Bronchial lymph node (tissue), 1 donor: ENCODE data around the genes SMTNL2, ARRB2 and RNF167.

GRCh38 chr17:4342066-4342538 is 24.4 kb downstream of the UBE2G1 start:
- PRO-cap: no peak

DNA sequence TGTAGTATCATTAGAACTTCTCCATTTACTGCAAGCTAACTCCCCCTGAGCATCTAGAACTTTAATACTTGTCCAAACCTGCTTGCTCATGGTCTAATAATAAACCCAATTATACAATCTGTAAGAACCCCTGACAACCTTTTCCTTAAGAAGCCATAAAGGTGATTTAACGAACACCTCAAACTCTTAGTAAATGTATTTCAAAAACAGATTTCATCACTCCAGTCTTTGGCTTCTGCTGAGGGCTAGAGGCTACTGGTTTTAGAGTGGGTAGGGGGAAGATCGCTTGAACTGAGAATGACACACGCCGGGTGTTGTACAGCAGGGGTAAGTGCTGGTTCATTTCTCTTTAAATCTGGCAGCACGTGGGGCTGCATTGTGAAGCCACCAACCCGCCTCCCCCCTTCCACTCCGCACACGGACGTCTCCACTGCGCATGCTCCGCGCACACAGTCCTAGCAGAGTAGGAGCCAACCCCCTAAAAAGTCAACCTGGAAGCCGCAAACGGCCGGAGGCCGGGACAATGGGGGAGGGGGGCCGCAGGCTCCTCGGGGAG is 1.5 kb downstream of the UBE2G1 start:
- PRO-cap: bidirectional peak, plus-strand start at position 481 of the sequence, minus-strand start at position 455 of the sequence

- PRO-cap: no peak
These were observed 7.1 kb upstream of the SPNS3 start for GRCh38 chr17:4426655-4427114.

GRCh38 chr17:4504808-4505867 is 6.5 kb downstream of the SPNS2 start:
- PRO-cap: no peak

DNA sequence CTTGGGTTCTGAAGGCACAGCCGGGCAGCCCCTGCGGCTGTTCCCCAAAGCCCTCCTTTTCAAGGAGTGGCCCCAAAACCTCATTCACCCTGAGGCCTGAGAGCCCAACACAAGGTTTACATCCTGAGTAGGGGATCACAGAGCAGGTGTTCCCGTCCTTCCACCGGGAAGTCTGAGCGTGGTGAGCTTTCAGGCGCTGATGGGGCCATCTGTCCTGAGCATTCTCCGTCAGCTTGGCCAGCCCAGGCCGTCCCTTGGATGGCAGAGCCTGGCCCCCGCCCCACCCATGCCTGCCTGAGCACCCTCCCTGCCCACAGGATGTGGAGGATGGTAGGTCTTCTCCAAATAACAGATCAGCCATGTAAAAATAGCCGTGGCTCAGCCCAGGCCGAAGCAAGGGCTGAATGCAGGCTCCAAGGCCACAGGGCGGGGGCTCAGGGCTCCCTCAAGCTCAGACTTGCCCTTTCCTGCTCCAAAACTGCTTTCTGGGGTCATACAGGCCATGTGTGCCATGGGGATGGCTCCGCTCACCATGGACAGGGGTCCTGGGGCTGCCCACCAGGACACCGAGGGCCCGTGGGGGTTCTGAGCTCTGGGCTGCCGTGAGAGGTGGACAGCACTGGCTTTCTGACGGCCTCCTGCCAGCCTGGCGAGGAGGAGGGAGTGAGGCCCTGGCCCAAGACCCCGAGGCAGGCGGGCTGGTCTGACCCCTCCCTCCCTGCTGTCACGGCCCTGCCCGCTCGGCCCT is 20.3 kb downstream of the SPNS2 start:
- PRO-cap: bidirectional peak, plus-strand start outside the sequence, minus-strand start at position 660 of the sequence

- PRO-cap: no peak
These were observed 20.8 kb downstream of the MYBBP1A start for GRCh38 chr17:4534066-4535094.

GRCh38 chr17:4573724-4574286 is 10.5 kb upstream of the SMTNL2 start:
- PRO-cap: no peak

- PRO-cap: bidirectional peak, plus-strand start at chr17:4584529, minus-strand start at chr17:4584414
These were observed at the start of gene SMTNL2 for GRCh38 chr17:4584306-4585086. Gene SMTNL2 (plus strand): TSS chr17:4584529.

- PRO-cap: no peak
These were observed 23.5 kb downstream of the SMTNL2 start for GRCh38 chr17:4607866-4608223.

- PRO-cap: no peak
These were observed 16.3 kb downstream of the ALOX15 start for GRCh38 chr17:4625008-4625745.

GRCh38 chr17:4709940-4711067 is at the start of gene ARRB2:
Gene ARRB2 (plus strand): TSS chr17:4710632.
- PRO-cap: bidirectional peak, plus-strand start at chr17:4710634, minus-strand start at chr17:4710263

GRCh38 chr17:4736159-4736966 is 3.3 kb upstream of the ZMYND15 start:
- PRO-cap: bidirectional peak, plus-strand start at chr17:4736482, minus-strand start at chr17:4736391

GRCh38 chr17:4812499-4813027 is 5.6 kb downstream of the PLD2 start:
- PRO-cap: no peak

DNA sequence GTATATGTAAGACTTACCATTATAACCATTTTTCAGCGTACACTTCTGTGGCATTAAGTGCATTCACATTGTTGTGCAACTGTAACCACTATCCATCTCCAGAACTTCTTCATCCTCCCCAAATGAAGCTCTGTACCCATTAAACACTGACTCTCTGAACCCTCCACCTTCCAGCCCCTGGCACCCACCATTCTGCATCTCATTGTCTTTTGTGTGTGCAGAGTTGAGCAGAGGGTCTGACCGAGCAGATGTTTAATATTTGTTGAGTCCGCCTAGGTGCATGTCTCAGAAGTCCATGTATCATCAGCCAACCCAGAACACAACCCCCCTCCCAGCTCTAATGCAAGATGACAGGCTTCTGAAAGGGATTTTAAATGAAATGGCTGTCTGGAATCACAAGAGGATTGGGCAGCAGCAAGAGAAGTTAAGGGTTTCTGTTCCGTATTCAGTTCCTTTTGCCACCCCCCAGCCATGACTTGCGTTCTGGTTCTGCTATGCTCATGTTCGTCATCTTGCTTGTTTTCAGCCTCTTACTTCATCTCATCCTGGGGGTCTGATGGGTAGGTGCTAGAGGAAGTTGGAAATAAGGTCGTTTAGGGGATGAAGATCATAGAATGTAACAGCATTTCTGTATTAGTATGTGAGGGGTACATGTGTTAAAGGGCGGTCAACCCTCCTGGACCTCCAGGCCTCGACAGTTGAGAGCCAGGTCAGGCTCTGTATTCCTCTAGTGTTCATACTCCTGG is 11.9 kb downstream of the MINK1 start:
- PRO-cap: no peak

DNA sequence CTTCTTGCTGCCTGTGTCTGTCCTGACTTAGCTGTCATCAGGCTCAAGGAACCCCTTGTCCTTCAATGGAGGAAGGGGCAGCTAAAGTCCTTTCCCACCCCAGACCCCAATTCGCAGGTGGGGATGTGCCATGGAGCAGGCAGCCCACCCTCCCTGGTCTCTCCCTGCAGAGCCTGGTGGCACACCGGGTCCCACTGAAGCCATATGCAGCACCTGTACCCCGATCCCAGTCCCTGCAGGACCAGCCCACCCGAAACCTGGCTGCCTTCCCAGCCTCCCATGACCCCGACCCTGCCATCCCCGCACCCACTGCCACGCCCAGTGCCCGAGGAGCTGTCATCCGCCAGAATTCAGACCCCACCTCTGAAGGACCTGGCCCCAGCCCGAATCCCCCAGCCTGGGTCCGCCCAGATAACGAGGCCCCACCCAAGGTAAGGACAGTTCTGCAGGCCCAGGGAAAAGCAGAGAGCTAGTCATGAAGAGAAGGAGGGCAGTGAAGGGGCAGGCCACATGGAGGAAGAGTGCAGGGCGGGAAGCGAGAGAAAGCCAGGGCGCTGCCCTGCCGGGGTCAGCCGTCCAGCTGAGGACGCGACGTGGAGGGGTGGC is 7.9 kb upstream of the C17orf107 start:
- PRO-cap: no peak

DNA sequence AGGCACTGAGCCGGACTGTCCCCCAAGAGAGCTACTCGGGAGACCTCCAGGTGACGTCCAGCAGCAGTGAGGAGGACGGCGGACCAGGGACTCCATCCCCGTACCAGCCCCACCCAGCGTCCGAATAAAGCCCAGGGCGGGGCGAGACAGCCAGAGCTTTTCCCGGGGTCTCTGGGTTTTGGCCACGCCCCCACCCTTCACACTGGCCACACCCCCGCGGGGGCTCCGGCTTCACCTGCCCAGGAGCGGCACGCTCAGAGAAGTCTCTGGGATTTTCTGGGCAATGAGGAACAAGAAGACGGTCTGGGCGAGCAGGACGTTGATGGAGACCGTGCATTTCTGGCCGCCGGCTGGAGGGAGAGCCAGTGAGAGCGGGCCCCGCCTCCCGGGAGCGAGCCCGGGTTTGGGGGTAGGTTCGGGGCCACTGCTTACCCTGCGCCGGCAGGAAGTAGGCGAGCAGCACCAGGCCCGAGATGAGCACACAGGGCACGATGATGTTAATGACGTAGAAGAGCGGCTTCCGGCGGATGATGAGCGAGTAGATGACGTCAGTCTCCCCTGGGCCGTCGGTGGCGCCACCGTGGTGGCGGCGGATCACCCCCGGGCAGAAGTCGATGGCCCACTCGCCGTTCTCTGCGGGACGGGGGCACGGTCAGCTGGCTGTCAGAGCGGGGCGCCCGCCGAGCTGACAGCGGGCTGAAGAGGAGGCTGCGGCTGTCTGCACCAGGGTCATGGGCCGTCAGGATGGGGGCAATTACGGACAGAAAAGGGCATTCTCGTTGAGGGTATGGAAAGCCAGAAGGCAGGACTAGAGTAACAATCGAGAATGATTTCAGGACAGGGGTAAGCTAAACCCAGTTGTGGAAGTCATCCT is 1.5 kb downstream of the C17orf107 start:
- PRO-cap: bidirectional peak, plus-strand start at position 283 of the sequence, minus-strand start at position 126 of the sequence; bidirectional peak, plus-strand start at position 551 of the sequence, minus-strand start at position 483 of the sequence

DNA sequence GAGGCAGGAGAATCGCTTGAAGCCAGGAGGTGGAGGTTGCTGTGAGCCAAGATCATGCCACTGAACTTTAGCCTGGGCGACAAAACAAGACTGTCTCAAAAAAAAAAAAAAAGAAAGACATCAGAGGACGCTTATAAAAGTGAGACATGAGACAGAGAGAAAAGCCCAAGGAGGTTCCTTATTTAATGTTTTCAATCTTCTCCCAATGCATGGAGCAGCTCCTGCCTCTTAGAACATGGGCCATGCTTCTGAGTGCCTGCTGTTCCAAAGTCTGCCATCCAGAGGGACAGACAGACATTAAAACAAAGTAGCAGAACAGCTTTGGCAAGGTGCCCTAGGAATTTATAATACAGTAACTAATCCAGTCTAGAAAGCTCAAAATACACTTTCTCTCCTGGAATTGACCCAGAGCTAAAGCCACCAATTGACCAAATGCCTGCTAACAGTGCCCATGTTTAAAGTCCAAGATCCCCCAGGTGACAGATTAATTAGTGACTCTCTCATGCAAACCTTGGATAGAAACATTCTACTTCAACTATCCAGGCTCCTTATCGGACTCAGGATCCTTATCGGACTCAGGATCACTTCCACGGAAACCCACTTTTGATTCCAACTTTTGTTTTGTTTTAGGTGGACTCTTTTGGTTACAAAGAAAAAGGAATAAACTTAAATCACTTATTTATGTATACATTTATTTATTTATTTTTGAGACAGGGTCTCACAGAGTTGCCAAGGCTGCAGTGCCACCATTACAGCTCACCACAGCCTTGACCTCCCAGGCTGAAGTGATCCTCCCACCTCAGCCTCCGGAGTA is 11.1 kb upstream of the CHRNE start:
- PRO-cap: no peak

GRCh38 chr17:4939767-4940847 is at the start of gene RNF167:
Gene RNF167 (plus strand): TSS chr17:4940268.
- PRO-cap: bidirectional peak, plus-strand start at chr17:4940285, minus-strand start at chr17:4940029

DNA sequence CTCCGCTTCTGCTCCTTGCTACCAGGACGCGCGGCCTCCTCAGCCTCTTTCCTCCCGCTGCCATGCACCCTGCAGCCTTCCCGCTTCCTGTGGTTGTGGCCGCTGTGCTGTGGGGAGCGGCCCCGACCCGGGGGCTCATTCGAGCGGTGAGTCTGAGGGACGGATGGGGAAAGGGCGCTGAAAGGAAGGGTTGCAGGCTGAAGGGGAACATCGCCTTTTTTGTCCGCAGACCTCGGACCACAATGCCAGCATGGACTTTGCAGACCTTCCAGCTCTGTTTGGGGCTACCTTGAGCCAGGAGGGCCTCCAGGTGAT is 737 bp downstream of the RNF167 start:
- PRO-cap: unidirectional peak, minus-strand start at position 59 of the sequence

GRCh38 chr17:4943807-4944645 is 4.0 kb downstream of the RNF167 start:
- PRO-cap: bidirectional peak, plus-strand start at chr17:4944353, minus-strand start at chr17:4944249; unidirectional peak, plus-strand start at chr17:4944353